Progenitor cell of endocrine pancreas (in vitro differentiated cells): ENCODE measurements around the gene IGF2R.

GRCh38 chr6:158632057-158632988 lies 12.2 kb downstream of the DYNLT1 start:
- PRO-cap, result no peak

DNA sequence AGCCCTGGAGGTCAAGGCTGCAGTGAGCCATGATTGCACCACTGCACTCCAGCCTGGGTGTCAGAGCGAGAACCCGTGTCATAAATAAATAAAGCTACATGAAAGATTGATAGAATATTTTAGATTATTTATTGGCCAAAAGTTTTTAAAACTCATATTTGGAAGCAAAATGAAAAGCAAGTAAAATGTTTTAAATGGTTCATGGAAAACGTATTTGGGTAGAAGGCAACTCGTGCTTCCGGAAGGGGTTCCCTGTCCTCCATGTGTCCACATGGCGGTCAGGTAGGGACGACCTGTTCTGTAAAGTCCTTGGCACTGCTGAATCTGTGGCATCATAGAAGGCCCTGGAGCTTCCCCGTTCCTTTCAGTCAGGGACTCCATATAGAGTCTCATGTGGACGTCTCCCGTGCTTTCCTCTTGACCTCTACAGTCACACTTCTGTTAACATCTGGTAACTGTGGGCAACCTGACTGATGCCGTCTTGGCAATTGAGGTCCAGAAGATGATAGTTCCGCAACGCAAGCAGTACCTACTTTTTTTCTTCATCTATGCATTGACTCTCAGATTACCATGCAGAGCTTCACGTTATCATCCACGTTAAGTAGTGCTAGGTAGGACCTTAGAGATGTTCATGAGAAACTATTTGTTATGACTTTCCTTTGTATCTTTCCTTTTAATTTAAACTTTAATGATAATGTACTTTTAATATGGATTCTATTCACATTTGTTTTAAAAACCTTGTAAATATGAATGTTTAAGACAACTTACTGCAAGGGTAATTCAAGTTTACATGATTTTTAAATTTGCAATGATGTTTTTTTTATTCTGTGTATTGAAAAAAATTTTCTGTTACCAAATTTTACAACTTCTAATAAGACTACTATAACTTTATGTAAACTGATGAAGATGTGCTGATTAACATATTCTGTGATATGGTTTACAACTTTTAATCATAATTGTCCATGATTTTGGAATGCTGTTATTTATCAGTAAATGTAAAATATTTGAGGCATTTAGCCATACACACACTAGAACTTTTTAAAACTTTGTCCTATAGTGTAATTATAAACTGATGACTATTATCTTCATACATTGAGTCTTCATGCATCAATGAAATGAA lies 11.2 kb downstream of the DYNLT1 start:
- PRO-cap, result no peak

DNA sequence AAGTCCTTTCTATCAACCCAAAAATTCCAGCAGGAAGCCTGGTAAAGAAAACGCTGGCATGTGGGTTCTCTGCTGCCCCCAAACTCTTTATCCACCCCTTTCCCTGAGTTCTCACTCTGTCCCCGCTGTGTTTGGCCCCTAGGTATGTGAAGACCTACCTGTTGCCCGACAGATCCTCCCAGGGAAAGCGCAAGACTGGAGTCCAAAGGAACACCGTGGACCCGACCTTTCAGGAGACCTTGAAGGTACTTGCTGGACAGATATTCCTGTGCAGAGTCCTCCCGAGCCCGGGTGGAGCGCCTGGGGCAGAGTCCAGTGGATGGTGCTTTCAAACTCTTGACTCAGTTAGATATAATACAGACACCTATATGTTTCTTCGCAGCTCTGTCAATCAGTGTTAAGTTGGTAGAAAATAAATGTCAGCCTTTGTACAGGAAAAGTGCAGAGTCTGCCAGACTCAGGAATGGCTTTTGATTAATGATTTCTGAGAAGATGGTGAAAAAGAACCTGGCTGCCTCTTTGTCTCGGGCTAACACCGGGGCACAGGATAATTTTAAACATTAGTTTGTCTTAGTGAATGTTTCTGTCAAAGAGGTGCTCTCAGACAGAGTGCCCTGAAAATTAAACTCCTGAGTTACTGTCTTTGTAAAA lies 67.3 kb downstream of the EZR start:
- PRO-cap, result no peak

DNA sequence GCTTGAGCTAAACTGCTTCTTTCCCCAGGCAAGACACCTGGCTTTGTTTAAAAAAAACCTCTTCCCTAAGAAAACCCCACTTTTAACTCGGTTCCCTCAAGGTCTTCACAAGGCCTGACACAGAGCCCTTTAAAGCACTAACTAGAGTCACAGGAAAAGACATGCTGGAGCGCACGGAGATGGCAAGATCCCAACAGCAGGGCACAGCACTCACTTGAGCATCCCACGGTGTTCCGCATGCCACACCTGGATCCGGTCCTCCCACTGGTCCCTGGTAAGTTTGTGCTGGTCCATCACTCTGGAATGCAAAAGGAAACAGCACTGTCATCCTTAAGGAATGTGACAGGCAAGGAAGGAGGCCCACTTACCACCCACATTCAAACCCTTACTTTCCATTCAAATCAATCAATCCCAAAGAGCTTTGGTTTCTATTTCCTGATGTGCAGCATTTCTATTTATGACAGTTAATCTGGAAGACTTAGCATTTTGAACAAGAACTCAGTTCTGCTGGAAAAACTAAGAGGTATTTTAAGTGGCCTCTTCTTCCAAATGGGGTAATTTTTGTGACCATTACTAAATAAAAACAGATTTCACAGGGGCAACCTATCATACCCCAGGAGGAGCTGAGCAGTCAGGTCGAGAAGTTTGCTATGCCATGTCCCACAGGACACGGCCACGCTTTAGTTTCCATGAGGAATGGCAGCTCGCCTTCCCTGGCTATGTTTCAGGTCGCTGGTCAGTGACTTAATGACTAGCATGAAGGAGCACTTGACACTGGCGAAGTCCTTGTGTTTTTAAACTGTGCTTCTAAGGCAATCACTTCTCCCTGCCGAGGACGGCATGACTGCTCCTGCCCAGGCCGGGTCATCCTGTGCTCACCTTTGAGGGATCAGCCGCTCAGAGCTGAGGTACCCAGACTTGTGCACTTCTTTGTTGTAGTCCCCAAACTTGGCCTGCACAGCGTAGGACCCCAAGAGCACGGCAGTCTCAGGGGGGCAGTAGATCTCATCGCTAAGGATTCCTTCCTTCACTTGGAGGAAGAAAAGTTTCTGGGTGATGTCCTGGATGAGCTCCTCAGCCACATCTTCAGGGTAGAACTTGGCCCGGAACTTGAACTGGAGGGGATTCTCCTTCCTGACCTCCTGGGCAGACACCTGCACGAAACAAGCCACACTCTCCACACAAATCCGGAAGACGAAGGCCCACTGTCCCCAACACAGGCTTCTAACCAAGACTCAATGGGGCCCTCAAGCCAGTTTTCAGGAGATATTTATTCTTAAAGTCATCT lies 34.3 kb downstream of the EZR start:
- PRO-cap, result no peak

DNA sequence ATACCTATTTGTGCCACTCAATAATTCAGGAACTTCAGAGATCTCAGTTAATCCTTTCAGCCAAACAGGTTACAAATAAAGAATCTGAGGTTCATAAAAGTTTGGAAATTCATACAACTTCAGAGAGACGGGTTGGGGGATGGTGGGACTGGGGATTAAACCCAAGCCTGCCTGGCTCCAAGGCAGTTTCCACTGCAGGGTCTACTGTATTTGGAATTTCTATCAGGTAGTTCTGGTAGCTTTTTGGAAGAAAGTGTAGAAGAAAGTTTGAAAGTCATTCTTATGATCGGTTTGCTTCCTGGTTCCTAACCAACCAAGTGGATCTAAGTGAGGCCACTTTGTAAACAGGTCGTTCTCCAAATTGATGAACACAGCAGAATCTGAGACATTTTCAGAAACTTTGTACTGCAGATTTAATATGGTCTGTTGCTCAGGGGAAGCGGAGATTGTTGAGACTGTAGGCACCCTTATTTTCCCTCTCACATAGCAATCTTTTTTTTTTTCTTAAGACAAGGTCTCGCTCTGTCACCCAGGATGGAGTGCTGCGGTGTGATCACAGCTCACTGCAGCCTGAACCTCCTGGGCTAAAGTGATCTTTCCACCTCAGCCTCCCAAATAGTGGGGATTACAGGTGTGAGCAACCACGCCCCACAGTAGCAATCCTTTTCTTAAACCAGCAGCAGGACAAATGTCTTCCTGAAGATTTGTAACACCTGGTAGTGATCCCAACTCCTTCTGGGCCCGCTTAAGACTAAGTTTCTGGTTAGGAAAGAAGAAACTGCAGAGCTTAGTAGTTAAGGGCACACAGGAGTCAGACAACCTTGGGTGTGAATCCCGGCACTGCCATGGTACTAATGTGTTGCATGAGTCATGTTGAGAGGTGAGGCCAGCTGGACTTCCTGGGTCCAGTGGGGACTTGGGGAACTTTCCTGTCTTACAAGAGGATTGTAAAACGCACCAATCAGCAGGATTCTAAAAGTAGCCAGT lies 48.2 kb upstream of the EZR start:
- PRO-cap, result no peak

DNA sequence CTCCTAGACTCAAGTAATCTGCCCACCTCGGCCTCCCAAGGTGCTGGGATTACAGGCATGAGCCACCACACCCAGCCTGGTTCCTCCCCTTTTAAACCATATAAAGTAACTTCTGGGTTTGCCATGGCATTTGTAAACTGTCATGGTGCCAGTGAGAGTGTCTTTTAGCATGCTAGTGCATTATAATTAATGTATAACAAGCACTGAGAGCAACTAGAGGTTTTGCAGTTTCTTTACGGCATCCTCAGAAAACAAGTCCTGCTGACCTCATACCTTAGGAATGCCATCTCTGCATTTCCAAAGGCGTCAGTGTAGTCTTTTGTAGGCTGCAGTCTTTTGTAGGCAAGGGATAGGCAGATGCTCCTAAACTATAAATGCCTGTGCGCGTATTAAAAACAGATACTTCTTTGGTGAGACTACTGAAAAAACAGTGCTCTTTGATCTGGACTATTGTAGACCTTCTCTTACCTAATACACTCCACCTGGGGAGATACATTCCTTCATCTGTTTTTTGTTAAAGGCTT lies 75.0 kb upstream of the EZR start:
- PRO-cap, result no peak

DNA sequence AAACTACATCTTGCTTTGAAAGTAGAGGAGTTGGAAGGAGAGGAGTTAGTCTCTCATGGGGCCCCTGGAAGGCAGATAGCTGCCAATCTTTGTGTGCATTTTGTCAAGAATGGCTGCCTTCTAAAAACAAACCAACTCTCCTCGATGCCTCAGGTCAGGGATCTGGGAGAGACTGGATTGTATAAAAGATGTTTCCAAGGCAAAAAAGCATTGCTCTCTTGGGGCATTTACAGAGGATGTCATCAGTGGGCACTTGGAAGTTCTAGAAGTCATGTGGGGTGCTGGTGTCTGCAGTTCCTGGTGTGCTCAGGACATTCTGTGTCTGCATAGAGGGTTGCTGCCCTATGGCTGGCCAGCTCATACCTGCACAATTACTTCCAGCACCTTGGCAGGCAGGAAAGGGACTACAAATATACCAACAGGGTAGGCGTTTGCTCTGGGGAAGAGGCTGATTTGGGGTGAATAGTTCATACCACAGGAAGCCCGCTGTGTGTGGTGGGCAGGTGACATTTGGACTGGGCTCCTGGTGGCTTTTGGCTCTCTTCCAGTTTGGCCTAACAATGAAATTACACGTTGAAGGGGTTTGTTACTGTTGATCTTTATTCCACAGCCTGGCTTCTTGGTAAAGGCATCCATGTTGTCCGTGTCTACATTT lies 88.4 kb downstream of the RSPH3 start:
- PRO-cap, result no peak

GRCh38 chr6:158923808-158924588 lies 76.0 kb downstream of the RSPH3 start:
- PRO-cap, result no peak

GRCh38 chr6:158998838-158999142 lies 1.2 kb downstream of the RSPH3 start:
- PRO-cap, result no peak

GRCh38 chr6:159043077-159043254 lies 1.8 kb downstream of the TAGAP start:
- PRO-cap, result no peak

- PRO-cap, result no peak
These were observed 29.5 kb upstream of the TAGAP start for GRCh38 chr6:159074298-159074774.

GRCh38 chr6:159692258-159693126 lies 549 bp downstream of the SOD2 start:
- PRO-cap, result bidirectional peak, plus-strand start at chr6:159692891, minus-strand start at chr6:159692765

- PRO-cap, result no peak
These were observed 2.3 kb downstream of the WTAP start for GRCh38 chr6:159729442-159730166.

DNA sequence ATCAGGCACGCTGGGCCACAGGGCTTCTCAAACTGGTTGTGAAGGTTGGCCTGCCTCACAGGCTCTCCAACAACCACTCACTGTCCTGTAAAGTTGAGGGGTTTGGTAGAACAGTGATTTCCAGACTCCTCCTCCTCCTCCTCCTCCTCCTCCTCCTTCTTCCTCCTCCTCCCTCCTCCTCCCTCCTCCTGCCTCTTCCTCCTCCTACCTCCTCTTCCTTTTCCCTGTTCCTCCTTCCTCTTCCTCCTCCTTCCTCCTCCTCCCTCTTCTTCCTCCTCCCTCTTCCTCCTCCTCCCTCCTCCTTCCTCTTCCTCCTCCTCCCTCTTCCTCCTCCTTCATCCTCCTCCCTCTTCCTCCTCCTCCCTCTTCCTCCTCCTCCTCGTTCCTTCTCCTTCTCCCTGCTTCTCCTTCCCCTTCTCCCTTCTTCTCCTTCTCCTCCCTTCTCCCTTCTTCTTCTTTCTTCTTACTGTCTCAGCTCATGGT lies 7.6 kb downstream of the MAS1 start:
- PRO-cap, result no peak

DNA sequence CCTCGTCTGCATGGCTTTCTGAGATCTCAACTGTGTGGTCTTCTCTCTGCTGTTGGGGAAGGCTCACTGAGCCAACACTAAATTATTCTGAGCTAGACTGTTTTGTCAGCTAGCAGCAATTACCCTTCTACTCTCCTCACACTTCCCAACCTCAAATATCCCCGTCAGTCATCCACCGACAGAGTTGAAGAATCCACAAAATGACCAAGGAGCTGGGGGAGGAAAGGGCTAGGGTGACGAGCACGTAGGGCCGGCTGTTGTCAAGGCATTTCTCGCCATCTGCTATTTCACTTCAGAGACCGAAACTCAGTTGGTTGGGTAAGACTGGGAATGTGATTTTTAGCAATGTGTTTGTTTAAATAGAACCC lies 9.4 kb downstream of the MAS1 start:
- PRO-cap, result no peak

- PRO-cap, result bidirectional peak, plus-strand start at chr6:159969106, minus-strand start at chr6:159968902; bidirectional peak, plus-strand start at chr6:159969787, minus-strand start at chr6:159969673
These were observed at the start of gene IGF2R for GRCh38 chr6:159968788-159969917. Gene IGF2R, plus strand, starts transcription at chr6:159969082.

GRCh38 chr6:160027086-160027520 lies 58.2 kb downstream of the IGF2R start:
- PRO-cap, result no peak

GRCh38 chr6:160083814-160084501 lies 37.7 kb upstream of the SLC22A1 start:
- PRO-cap, result no peak

DNA sequence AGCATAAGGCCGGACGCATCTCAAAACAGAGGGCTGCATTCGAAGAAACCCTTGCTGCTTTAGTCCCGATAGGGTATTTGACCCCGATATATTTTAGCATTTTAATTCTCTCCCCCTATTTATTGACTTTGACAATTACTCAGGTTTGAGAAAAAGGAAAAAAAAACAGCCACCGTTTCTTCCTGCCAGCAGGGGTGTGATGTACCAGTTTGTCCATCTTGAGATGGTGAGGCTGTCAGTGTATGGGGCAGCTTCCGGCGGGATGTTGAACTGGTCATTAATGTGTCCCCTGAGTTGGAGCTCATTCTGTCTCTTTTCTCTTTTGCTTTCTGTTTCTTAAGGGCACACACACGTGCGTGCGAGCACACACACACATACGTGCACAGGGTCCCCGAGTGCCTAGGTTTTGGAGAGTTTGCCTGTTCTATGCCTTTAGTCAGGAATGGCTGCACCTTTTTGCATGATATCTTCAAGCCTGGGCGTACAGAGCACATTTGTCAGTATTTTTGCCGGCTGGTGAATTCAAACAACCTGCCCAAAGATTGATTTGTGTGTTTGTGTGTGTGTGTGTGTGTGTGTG lies 16.2 kb upstream of the SLC22A1 start:
- PRO-cap, result no peak

DNA sequence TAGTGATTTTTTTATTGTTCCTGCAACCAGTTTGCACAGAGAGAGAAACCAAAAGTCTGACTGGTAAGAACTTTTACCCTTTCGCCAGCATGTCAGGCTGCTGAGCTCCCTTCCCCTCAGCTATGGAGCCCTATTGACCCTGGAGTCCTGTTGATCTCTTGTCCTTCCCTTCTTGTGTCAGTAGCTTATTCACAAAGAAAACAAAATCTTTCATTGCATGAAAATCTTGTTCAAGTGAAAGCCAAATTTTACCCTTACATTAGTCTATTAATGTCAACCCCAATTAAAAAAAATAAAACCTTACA lies 1.5 kb upstream of the SLC22A1 start:
- PRO-cap, result no peak